Subcutaneous preadipocyte (primary cell): ENCODE measurements around a stretch of chr22.

DNA sequence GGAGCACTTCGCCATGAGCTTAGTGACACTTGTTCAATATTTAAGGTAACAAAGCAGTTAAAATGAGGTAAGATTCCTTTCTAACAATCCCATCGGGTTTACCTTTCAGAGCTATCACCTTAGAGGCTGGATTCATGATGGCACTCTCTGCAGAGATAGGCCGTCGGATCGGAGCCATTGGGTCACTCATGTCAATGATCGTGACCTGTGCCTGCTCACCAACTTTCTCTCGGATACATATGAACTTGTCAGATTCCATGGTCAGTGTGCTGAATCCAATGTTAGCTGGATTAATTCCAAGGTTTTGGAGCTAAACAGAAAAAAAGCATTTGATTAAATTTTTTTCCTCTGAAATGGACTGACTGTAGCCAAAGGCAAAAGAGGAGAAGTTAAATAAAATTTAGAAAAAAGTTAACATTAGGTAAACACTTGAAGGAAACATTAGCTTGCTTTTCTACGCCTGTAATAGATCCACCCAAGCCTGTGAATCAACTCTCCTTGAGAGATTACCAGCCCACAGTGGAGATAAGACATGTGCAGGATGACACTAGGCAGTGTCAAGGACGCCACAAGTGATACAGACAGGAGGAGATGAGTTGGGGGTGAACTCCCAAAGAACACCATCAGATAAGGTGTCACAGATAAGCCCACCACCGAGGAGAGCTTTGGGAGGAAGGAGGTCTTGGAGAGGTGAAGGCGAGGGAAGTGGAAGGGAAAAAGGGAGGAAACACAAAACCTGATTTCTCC, 15.8 kb downstream of the CLTCL1 start:
- CAGE, long polyA plus RNA: no peak

GRCh38 chr22:19396603-19397010, 34.9 kb downstream of the HIRA start:
- CAGE, long polyA plus RNA: no peak

DNA sequence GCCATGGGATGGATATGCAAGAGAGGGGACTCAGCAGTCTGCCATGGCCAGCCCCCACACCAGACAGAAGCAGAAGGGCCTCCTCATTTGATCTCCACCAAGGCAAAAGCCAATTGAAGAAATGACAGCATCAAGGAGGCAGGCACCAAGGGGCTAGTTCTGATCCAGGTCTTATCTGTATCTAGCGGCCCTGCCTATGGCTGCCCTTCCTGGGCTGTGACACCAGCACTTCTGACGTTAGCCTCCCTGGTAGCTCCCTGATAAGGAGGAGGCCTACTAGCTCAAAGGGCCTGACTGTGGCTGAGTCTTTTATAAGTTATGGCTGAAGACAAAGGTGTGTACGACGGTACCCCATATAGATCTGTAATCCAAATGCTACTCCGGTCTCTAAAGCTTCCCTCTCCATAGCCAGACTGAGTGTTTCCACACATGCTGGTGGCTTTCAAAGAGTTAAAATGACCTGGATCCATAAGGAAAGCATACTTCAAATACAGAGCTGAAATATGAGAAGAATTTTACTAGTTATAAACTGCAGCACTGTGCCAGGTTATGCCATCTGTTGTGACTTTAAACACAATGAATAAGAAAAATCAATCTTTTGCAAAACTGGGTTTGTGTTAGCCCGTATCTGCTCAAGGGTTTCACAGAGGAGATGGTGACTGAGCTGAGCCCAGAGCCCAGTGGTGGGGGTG, 34.4 kb downstream of the HIRA start:
- CAGE, long polyA plus RNA: no peak

DNA sequence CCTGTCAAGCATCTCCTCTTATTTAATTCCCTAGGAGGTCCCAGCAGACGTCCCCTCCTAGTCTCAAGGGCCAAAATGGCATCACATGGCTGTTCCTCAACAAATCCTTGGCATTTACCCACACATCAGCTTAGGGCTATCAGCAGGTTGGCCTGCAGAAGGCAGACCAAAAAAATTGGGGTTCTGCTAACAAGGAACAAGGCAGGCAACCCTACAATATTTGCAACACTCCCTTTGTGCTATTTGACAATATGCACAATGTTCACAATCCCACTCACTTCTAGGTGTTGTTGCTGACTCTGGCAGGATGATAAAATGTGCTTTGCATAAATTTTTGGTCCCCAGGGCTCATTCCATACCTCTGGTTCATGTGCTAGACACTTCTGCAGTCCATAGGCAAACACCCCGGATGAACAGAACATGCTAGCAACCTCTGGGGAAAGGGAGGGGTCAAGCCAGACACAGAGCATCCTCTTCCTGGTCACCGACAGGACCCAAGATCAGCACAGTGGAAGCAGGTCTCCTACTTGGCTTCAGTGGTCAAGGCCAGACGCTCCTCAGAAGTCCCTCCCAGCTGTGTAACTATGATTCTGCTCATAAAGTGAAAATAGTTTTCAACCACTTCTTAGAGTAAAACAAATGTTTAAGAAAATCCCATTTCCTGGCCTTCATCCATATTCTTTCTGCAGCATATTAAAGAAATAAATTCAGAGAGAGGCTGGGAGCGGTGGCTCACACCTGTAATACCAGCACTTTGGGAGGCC, 6.4 kb downstream of the HIRA start:
- CAGE, long polyA plus RNA: no peak

- CAGE, long polyA plus RNA: no peak
Measured at GRCh38 chr22:19597320-19598066, 73.3 kb upstream of the CLDN5 start.

GRCh38 chr22:19619317-19619851, 94.9 kb upstream of the SEPTIN5 start:
- CAGE, long polyA plus RNA: no peak

DNA sequence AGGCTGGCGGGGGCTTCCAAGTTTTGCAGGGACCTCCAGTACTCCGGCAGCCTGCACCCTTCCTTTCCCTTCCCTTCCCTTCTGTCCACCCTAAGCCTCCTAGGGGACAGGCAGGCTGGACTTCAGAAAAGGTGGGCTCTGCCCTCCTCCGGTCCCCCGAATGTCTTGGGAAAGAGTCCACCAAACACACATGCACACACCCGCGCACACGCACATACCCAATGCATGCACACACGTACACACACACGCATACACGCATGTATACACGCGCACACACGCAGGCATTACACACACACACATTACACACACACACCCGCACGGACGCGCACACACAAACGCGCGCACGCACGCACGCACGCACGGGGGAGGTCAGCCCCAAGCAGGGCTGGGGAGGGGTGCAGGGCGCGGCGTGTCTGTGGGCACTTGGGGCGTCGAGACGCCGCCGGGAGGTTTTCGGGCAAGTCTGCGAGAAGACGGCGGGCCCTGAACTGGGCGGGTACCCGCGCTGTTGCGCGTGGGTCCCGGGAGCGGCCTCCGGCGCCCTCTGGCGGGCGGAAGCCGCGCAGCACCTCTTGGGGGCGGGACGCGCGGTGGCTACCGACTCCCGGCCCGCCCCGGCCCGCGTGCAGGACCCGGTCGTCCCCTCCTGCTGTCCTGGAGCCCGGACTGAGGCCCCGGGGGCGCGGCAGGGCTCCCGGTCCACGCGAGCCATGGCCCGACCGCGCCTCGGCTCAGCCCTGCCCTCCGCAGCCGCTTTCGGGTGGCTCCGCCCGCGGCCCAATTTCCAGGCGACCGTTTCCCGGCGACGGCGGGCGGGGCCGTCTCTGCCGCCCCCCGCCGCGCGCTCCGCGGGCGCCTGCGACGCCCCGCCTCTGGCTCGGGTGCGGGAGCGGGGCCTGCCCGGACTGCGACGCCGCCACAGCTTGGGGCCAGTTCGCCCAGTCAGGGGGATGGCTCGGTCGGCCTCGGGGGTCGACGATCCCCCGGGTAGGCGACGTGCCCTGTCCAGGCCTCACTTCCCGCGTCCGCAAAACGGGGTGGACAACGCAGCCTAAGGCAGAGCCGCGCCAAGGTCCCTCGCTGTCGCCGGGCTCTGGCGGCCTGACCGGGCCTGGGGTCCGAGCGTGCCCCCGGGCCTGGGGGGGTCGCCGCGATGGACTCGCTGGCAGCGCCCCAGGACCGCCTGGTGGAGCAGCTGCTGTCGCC, 3.7 kb downstream of the SEPTIN5 start:
- CAGE, long polyA plus RNA: no peak

DNA sequence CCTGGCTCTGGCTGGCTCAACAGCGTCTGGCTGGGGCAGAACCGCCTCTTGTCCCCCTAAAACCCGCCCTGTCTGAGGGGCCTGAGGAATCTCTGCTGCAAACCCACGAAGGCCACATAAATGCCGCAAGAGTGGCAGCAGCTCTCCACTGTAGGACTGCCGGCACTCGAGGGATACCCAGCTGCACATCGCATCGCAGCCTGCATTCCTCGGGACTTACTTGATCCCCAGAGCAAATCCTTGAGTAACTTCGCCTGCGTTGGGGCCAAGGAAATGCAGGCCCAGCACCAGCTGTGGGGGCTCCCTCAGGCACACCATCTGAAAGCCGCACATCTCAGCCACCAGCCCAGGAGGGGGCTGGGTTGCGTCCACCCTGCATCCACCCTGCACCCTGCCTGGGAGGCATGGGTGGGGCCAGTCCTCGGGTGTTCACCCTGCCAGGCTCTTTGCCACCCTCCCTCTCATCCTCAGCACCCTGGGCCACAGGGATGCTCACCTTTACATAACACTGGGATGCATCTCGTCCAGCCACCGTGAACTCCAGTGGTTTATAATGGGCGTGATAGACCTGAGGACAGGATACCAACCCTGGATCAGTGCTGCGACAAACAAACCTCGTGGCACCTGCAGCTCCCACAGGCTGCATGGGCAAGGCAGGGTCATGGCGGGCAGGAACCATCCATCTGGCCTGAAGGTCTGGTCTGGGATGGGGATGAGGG, 23.4 kb upstream of the GNB1L start:
- CAGE, long polyA plus RNA: no peak

GRCh38 chr22:19891411-19892530, 37.1 kb upstream of the GNB1L start:
- CAGE, long polyA plus RNA: no peak

- CAGE, long polyA plus RNA: no peak
Measured at GRCh38 chr22:19930841-19931609, 10.5 kb upstream of the COMT start.

DNA sequence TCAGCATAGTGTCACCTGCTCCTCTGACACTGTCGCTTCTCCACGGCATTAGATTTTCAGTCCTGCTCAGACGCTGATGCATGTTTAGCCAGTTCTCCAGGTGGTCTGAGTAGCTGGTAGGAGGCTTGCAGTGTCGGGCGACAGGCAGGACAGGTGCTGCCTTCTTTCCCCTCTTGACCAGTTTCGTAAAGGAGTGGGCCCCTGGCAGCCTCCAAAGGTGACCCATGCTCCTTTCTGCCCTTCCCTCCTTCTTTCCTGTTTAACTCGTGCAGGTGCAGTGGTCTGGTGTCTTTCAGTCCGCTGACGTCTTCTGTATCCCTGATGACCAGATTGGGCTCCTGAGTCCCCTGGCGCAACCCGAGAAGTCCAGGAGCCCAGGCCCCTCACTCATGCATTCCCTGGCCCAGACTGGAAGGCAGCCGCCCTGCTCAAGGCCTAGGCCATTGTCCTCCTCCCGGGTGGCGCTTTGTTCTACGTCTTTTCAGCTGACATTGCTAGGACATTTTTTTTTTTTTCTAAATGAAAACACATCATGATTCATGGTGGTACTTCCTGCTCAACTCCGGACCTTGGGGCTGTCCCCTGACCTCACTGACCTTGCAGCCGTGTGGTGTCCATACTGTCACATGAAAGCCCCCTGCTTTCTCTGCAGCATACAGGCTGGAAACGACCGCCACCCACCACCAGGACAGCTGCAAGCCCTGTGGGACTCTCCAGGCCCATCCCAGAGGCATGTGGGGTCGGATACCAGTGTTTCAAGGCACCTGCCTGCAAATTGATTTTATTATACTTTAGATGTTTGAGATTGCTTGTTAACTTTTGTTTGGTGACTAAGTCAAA, 25.5 kb upstream of the TXNRD2 start:
- CAGE, long polyA plus RNA: no peak

DNA sequence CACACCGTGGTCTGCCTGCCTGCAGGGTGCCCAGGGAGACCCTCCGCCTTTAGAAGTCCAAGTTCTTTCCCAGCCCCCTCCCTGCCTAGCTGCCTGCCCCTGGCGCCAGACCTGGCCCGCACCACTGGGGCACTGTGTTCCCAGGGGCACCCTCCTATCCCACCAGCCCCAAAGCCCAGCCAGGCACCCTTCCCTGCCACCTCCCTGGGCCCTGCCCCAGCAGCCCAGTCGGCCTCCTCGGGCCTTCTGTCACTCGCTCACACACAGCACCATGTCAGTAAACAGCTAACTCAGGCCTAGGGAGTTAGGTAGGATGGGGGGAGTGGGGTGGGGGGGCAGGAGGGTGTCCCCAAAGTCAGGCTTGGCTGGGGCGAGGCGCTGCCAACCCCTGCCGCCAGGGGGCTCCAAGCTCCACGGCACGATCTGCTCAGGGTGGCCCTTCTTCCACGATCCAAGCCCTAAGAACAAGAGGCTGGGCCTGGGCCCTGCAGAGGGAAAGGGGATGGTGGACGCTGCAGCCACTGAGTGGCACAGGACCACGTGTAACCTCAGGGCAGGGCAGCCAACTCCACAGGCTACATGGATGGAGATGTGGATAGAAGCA, 28.7 kb upstream of the TXNRD2 start:
- CAGE, long polyA plus RNA: no peak

GRCh38 chr22:20017107-20017404, 433 bp upstream of the ARVCF start:
- CAGE, long polyA plus RNA: no peak

- CAGE, long polyA plus RNA: no peak
Measured at GRCh38 chr22:20043107-20043684, 22.3 kb downstream of the TANGO2 start.

DNA sequence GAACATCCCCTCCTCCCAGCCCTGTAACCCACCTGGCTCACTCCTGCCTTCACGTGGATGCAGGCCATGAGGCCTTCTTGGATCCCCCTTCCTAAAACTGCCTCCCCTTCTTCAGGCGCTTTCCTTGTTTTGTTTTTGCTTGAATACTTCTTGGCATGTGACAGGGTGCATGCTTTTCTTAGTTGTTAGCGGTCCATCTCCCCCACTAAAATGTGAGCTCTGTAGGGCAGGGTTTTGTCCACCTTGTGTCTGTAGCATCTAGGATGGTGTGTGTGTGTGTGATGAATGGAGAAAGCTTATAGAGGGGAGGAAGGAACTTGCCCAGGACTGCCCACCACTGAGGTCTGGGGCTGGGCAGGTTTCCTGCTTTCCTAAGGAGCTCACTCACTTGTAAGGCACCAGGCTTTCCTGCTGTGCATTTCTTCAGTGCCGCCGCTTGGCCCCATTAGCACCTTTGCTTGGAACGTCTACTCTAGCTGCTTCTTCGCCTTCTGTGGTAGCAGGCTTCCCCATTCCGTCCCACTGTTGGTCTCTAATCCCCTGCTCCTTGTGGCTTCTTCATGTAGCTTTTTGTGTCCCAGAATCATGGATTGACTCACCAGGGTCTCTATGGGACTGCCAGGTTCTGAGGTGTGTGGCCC, 3.2 kb downstream of the DGCR8 start:
- CAGE, long polyA plus RNA: no peak

DNA sequence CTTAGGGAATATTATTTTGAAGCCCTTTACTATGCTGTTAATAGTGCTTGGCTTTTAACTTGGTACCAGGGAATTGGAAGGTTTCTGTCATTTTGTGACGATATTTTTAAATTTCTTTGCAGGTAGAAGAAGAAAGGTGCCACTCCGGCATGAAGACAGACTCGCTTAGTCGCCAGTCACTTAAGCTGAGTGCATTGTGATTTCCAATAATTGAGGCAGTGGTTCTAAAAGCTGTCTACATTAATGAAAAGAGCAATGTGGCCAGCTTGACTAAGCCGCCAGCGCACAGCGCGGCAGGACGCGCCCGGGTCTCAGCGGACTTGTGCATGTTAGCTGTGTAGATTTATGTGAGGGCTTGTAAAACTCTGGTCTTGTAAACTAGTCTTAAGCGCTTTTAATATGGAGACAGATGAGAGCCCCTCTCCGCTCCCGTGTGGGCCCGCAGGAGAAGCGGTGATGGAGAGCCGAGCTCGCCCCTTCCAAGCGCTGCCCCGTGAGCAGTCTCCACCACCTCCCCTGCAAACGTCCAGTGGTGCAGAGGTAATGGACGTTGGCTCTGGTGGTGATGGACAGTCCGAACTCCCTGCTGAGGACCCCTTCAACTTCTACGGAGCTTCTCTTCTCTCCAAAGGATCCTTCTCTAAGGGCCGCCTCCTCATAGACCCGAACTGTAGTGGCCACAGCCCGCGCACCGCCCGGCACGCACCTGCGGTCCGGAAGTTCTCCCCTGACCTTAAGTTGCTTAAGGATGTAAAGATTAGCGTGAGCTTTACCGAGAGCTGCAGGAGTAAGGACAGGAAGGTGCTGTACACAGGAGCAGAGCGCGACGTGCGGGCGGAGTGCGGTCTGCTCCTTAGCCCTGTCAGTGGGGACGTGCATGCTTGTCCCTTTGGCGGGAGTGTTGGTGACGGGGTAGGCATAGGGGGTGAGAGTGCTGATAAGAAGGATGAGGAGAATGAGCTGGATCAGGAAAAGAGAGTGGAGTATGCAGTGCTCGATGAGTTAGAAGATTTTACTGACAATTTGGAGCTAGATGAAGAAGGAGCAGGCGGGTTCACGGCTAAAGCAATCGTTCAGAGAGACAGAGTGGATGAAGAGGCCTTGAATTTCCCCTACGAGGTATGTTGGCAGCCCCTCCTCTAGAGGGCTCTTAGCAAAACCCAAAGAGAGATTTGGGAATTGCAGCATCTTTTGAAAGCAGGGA, 5.9 kb downstream of the DGCR8 start:
- CAGE, long polyA plus RNA: no peak

DNA sequence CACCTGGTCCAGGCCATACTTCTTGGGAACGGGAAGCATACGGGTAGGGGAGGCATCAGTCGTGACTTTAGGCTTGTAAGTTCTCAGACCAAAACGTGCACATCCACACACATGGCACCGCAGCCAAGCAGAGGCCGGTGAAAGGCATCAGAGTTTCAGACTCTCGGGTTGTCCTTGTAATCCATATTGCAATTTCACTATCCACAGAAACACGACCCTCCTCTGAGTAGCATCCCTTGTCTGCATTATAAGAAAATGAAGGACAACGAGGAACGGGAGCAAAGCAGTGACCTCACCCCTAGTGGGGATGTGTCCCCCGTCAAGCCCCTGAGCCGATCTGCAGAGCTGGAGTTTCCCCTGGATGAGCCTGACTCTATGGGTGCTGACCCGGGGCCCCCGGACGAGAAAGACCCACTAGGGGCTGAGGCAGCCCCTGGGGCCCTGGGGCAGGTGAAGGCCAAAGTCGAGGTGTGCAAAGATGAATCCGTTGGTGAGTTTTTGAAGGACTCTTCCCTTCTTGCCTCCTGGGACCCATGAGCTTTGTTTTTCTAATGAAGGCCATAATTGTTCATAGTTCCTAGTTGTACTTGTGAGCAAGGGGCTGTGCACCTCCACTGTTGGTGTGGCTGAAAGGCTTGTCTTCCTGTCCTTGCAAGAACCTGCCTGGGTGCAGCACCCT, 9.9 kb downstream of the DGCR8 start:
- CAGE, long polyA plus RNA: no peak

DNA sequence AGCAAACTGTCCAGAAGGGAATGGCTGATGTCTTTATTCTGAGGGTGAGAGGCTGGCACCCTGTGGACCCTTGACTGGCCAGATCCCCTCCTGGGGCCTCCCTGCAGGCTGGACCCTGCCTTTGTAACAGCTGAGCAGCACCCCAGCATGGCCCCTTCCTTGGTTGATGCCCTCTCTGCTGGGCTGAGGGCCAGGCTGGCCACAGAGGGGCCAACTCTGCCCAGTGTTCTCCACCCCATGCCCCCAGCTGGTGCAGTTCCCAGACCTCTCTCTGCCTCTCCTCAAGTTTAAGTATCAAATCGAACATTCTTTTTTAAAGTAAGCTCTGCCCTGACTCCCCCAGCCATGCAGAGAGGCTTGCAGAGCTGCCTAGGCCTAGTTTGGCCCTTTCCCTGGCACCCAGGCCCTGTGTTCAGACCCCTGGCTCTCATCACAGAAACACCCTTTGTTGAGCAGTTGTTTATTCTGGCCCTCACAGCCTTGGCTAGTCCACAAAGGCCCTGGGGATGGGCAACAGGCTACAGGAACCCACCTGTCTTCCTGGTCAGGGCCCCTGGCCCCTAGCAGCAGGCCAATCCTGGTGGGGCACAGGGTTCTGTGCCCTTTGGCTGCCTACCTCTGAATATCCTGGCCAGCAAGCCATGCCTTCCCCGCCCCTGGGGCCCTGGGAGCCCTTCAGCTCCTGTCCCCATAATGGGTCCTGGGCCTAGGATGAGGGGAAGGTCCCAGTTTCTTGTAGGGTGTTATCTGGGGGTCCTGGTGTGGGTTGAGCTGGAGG, 3.9 kb upstream of the RANBP1 start:
- CAGE, long polyA plus RNA: no peak

DNA sequence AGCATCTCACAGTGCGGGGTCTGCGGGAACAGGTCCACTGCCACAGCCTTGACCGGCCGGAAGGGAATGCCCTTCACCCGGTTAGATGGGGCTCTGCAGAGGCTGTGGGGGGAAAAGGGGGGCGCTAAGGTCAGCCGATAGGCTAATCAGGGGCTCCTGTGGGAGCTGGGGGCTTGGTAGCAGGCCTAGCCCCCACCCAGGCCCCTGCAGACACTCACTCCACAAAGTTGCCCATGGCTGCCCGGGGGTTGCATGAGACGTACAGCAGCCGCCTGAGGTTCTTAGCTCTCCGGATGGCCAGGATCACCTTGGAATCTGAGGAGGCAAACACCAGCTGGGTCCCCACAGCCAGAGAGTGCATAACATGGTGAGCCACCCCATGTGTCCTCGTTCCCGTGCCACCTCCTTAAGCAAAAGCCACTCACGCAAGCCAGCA, 3.2 kb upstream of the RANBP1 start:
- CAGE, long polyA plus RNA: no peak

GRCh38 chr22:20114629-20115735, 922 bp upstream of the RANBP1 start:
- CAGE, long polyA plus RNA: no peak